ENCODE data around the gene TMEM254.

DNA sequence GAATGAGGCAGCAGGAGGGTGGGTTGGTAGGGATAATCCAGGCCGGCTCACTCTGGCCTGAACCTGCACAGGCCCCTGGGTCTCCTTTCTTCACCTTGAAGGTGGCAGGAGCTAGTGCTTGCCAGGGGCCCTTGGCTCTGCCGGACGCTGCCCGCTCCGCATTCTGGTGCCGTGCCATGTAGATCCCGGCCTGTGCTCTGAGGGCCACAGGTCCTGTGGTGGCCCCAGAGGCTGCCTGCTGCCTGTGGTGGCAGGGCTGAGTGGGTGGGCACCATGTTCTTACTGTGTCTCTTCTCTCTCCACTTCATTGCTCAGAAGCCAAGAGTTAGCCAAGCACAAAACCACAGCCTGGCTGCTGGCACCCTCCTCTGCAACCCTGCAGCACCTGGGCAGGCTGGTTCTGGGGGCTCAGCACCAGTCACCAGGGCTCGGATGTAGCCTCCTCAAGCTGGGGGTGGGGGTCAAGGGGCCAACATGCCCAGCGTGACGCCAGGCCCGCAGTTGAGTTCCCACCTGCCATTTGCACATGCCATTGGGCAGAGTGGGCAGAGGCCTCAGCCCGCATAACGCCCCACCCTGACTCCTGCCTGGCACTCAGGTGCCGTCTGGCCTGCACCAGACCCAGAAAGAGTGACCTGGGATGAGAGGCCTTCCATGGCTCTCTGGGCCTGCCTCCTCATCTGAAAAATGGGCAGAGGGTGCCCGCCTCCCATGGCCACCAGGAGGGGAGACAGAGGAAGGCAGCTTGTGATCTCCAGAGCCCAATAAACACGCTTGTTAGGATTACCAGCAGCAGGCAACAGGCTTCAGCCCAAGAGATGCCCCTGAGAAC, 16.3 kb downstream of the ZMIZ1 start:
- RRBS, result 81% methylated on average over 7 of the region's 16 CpGs

GRCh38 chr10:79087368-79088776, 19.1 kb downstream of the ZMIZ1 start:
- RRBS, result no CpG with 5 or more reads among the region's 21 CpGs

DNA sequence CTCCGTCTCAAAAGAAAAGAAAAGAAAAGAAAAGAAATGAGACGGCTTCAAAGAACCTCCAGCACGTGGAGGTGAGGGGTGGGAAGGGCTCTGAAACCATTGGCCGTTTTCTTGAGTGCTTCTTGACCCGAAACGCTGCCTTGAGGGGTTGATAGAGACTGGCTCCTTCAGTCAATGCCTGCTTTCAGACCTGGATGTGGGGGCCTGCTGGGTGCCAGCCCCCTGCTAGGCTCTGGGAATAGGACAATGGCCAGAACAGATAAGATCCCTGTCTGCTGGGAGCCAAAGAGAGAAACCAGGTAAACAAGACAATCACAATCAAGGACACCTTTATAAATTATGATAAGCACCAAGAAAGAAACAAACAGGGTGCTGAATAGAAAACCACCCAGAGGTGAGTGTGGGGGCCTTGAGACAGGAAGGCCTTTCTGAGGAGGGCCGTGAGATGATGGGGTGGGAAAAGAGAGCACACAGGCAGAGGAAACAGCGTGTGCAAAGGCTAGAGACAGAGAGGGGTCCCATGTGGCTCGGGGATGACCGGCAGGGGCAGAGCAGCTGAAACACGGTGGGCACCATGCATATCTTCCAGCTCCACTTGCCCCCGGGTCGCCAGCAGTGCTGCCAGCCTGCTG, 27.9 kb downstream of the ZMIZ1 start:
- RRBS, result 90% methylated on average over 3 of the region's 13 CpGs

DNA sequence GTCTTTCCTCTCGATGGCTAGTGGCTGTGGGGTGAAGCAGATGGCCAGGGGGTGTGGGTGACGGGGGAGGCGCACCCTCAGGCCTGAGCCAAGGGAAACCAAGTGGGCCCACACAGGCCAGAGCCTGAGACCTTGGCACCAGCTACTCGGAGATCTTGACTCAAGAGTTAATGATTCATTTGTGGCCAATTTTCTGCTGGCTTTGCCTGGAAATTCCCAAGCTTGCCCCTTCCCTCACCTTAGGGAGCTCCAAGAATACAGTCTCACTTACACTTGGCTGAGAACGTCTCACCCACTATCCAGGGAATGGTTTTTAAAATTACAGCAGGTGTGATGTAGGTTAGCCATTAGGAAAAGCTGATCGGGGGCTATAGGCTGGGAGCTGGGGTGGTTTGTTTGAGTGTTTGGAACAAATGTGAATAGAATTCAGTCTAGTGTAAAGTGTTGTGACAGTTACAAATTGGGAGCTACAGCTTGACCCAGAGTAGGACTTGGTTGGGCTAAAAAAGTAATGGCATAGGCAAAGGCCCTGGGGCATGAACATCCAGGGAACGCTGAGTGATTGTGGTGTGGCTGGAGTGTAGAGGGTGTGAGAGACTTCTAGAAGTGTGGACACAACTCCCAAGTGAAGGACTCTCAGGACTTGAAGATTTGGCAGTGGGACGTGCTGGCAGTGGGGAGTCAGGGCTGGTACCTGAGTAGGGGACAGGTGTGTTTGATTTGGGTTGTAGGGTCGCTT, 42.9 kb downstream of the ZMIZ1 start:
- RRBS, result no CpG with 5 or more reads among the region's 9 CpGs

DNA sequence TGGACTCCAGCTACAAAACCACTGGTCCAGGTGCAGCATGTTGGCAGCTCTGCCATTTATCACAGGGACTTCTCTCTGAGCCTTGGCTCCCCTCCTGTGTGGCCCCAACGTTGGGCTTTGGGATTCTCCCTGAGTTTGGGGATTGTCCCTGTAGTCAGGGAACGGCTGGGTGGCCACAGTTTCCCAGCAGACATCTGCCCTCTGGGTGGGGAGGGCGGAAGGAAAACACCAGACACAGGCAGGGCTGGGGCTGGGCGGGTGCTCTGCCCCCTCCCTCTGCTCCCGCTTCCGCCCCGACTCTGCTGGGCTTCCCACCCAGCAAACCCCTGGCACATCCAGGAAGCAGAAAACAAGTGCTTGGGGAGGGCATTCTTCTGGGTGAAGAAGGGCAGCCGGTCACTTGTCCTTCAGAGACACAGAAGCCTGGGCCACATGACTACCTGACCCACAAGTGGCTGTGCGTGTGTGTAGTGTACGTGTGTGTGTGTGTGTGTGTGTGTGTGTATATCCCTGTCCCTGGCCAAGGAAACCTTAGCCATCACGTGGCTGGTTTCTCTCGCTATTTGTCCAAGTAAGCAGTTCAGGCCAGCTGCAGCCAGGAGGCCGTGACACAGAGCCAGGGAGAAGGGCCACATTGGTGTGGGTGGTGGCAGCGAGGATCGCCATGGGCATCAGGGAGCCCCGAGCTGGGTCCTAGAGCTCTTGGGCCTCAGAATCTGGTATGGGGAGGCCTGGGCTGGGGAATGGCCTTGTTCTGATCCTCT, 77.9 kb downstream of the ZMIZ1 start:
- RRBS, result no CpG with 5 or more reads among the region's 16 CpGs

DNA sequence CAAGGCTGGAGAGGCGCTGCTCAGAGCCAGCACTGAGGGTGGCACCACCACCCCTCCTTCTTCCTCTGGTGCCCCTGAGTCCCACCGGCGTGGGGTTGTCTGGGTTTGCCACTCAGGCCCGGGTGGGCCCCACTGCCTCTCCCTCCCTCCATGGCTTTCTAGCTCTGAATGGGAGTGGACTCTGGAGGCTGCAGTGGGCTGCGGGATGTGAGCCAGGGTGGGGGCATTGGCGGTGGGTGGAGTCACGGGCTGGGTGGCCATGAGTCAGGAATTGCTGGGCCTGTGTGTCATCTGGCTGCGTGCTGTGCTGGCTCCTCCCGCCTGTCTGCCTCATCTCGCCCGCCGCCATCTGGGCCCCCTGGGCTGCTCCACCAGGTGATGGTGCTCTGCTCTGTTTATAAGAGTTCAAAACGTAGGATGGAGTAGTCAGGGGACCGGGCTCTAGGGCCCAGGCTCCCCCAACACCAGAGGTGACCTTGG, 82.9 kb downstream of the ZMIZ1 start:
- RRBS, result no CpG with 5 or more reads among the region's 14 CpGs

- RRBS, result no CpG with 5 or more reads among the region's 4 CpGs
Measured at GRCh38 chr10:79210245-79210838, 136.9 kb upstream of the PPIF start.

- RRBS, result no CpG with 5 or more reads among the region's 18 CpGs
Measured at GRCh38 chr10:79246598-79247468, 100.4 kb upstream of the PPIF start.

DNA sequence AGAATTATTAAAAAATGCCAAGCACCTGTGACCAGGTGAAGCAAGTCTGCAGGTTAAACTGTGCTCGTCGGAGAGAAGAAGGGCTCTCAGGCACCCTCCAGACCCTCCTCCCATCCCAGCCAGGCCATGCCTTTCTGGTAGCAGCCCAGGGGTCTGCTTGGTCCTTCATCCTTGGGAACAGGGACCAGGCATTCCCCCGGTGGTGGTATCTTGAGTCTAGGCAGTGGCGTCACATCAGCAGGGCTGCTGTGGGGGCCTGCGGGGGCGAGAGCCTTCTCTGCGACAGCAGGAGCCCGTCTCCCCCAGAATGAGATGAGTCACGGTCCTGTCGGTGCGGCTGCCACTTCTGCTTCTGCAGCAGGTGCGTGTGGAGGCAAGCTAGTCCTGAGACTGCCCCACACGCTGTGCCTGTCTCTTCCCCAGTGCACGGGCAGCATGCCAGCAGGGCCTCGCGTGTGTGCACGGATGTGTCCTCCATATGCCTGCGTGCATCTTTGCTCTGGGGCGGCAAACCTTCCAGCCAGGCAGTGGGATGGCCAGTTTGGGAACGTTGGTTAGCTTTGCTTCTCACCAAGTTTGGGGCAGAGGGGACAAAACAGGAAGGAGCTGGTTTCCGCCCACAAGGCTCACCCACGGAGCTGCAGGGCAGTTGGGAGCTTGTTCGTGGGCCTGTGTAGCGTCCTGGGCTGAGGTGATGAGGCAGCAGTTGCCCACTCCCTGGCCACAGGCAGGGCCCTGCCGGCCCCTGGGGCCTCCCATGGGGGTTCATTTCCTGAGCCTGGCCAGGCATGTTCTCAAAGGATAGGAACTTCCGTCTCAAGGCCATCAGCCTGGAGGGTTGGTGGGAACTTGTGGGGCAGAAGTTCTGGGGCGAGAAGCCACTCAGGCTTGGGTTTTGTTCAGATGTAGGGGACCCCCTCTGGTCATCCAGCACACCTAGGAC, 60.9 kb upstream of the PPIF start:
- RRBS, result no CpG with 5 or more reads among the region's 27 CpGs

- RRBS, result no CpG with 5 or more reads among the region's 9 CpGs
Measured at GRCh38 chr10:79295198-79295998, 51.9 kb upstream of the PPIF start.

GRCh38 chr10:79408826-79409352, 36.5 kb downstream of the ZCCHC24 start:
- RRBS, result no CpG with 5 or more reads among the region's 5 CpGs

DNA sequence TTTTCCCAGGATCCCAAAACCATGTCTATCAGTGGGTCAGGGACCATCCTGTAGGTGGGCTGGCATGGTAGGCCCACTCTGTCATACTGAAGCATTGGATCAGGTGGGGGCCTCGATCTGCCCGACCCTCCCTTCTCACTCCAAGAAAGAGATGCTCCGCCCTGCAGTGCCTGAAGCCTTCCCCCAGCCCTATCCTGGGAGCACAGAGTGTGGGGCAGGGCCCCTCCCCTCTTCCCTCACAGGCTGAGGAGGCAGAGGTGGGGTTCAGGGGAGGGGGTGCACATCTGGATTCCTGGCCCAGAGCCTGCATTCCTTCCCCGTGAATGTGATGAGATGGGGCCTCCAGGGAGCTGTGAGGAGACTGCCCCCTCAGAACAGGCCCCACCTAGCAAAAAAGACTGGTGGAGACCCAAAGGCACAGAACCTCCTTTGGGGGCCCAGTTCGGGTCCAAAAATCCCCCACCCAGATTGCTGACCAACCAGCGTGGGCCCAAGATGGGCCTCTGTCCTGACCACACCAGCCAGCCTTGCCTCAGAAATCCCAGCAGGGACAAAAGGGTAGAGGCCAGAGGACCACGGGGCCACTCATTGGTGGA, 13.5 kb downstream of the ZCCHC24 start:
- RRBS, result no CpG with 5 or more reads among the region's 7 CpGs

DNA sequence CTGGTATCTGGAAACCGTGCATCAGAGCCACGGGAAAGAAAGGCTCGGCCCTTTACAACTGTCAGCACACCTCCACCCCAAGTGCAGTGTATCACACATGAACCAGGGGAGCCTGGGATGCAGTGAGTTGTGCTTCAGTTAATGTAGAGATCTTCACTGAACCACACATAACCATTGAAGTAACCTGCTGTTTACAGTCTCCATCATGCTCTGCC, 12.0 kb downstream of the NUTM2B start:
- RRBS, result no CpG with 5 or more reads among the region's 3 CpGs

DNA sequence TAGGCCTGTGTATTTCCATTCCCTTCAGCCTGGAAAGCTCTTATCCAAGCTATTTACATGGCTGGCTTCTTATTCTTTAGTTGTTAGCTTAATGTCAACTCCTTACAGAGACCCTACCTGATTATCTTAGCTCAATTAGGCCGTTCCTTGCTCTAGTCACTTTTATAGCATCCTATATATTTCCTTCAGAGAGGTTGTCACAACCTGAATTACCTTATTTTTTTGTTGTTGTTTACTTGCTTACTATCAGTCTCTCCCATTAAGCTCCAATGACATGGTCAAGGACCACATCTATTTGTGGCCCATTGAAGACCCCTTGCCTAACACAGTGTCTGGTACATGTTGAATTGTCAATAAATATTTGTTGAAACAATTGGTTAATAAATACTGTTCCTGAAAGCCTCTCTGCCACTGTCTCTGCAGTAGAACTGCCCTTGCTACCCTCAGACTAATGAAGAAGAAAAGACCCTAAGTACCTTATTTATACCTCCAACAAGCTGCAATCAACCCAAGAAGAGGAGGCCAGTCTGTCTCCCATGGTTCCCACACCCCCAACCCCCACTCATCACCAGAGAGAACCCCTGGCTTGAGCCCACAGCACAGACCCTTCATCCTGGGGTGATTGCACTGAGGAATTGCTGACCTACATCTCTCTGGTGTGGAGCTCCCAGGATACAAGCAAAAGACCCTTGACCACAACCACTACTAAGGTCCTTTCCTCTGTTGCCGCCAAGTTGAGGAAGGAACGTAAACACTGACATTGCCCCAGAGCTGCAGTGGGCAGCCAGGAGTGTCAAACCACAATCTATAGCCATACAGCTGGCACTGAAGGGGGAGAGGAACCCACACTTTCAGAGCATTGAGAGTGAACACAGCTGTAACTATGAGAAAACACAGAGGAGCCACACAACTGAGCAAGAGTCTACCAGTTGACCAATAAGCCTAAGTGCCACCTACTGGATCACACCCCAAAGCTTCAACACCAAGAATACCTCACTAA, 45.2 kb downstream of the NUTM2B start:
- RRBS, result no CpG with 5 or more reads among the region's 3 CpGs

DNA sequence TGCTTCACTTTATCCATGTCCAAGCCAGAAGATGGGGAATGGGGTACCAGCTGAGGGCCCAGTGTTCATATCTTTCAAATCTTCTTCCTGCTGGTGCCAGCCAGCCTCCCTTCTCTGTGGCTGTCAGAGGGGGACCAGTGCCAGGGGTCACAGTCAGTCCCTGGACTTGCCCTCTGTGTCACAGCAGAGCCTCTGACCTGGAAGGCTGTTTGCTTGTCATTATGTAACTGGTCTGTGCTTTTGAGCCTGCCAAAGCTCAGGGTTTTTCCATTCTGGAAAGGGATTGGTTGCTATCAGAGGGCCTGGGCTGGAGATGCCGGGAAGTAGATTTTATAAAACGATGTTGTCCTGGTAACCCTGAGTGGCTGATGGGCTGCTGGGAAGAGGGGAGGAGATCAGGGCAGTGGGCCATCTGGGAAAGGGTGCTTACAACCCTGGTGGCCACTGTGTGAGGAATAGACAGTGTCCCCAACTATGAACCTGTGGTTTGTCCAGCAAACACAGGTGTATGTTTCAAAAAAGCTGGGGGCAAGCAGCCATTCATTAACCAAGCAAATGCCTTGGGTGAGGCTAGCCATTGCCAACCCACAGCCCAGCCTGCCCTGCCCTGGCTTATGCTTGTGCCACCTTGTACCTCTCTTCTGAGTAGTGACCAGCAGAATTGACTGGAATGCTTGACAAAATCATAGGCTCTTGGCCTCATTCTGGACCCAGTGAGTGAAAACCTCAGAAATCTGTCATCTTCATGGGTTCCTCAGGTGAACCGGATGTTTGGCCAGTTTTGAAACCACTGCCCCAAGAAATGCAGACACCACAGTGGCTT, 21.7 kb downstream of the SFTPD start:
- RRBS, result no CpG with 5 or more reads among the region's 3 CpGs

DNA sequence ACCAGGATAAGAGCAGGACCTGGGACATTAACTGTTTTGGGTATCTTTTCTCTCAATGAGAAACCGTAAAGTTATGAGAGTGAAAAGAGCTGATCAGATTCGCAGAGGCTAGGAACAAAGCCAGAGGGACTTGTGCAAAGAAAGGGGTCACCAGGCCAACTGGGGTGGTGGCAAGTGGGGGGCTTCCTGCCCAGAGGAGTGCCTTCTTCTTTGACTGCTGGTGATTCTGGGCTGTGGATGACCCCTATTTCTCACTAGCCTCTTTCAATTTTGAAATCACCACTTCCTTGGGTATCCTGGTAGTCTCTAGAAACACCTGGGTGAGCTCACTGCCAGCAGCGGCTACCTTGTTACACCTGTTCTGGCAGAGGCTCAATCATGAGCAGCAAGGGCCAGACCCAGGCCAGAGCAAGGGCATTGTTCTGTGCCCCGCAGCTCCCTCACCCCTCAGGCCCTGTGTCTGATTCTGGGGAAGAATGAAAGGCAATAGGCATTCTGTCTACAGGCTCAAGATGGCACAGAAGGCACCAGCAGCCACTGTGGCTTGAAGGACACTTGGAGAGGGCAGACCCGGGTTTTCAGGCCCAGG, 984 bp downstream of the SFTPD start:
- RRBS, result no CpG with 5 or more reads among the region's 5 CpGs

- RRBS, result no CpG with 5 or more reads among the region's 9 CpGs
Measured at GRCh38 chr10:79984657-79985385, 35.9 kb upstream of the SFTPD start.

DNA sequence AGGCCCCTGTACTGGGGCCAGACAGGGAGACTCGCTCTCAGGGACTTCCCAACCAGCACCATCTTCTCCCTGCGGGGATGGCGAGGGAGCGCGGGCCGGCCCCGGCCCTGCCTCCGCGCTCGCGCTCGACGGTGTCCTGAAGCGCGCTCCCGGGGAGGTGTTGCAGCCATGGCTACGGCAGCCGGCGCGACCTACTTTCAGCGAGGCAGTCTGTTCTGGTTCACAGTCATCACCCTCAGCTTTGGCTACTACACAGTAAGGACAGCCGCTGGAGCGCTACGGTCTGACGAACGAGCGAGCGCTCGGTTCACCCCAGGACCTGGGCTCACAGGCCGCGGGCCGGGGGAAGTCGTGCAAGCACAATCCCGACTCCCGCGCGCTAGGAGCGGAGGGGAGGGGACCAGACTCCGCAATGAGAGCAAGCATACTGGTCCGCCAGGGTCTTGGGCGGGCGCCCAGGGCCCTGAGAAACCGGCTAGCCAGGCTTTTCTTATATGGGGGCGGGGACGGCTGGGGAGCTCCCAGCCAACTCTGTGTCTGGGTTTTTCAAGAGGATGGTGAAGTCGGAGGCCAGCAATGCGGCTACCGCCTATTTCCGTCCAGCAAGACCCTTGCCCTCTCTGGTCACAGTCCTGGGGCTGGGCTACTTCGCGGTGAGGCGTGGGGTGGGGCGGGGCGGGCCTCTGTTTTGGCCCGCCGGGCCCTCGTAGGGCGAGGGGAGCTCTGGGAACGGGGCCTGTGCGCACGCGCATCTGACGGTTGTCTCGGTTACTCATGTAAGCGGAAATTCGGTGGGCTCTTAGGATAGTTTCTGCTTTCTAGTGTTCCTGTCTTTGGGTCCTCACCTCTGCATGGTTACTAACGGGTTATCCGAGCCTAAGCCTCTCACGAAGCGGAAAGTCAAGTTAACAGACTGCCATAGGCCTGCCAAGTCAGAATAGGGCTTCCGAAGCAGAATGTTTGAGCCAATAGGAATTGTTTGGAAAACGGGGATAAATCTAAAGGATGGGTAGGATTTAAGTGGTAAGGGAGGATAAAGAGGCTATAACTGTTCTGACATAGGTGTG, at the start of gene TMEM254:
TMEM254 (plus strand) TSS at position 134 of the 1,067 bp plus-strand sequence.
- RRBS, result under 1% methylated on average over 10 of the region's 72 CpGs

DNA sequence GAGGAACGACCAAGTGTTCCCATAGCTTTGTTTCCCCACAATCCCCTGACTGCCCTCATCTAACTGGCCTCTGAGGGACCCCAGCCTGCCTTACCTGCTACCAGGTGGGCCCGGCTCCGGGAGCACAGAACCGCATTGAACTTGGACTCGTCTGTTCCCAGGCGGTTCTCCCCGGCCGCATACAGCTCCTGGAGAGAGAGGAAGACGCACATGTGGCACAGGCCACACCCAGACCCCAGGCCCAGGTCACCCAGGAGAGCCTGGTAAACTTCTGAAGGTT, 29.3 kb downstream of the PLAC9 start:
- RRBS, result 92% methylated on average over 5 of the region's 9 CpGs

DNA sequence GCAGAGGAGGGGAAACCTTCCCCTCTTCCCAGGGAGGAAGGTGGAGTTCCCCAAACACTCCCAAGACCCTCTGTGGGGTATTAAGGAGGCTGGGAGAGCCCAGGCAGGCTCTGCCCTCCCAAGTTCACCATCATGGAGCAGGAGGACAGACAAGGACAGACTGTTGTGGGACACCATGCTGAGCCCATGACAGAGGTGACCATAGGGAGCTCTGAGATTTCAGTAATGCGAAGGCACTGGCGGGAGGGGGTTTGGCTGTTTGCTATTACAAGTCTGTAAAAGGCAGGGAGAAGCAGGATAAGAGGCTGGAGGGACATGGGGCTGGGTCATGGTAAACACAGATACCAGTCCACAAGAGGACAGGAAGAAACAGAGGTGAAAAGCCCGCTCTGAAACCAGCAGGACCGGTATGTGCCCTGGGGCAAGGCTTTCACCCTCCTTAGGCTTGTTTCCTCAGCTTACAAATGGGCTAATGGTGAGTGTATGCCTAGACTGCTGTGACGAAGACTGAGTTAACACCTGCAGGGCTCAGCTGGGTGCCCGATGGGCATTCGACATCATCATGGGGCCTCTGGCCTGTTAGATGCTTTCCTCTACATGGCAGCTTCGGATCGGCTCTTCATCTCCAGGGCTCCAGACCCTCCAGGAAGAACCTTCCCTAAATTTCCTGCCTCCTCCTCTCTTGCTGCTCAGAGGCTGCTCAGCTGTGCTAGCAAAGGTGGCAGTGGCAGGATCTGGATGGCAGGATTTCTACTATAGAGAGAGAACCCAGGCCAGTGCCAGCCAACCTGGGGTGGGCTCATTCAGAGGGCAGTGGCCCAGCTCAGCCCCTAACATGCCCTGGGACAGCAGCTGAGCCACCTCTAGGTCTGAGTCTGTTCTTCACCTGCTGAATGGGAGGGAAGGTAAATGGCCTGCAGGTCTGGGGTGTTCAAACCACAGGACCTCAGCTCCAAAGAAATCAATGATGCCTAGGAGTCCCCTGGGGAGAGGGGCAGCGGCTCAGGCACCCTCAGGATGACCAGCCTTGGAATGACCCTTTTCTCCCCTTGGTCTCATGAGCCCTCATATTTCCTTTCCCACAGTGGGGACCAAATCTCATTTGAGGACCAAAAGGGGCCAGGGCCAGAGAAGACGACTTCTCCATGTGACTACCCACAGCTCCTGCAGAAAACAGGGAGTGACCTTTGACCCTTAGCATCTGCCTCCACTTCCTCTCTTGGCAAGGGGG, 33.8 kb downstream of the ANXA11 start:
- RRBS, result no CpG with 5 or more reads among the region's 11 CpGs